ENCODE measurements around a stretch of chr19.

- PRO-cap: no peak
- RAMPAGE, long total RNA, 3 experiments: no peak in any of the 3 experiments
Observed at GRCh38 chr19:37363440-37363770, 7.5 kb upstream of the ZNF527 start.

- PRO-cap: bidirectional peak, plus-strand start at chr19:37692398, minus-strand start at chr19:37692315
- RAMPAGE, long total RNA, 3 experiments: start-site peak on the minus strand in 3 of 3 experiments, at chr19:37692107-37692342 at its widest, 5 to 9 reads per replicate
Observed at GRCh38 chr19:37691609-37692543, 27.7 kb downstream of the ZNF607 start.

DNA sequence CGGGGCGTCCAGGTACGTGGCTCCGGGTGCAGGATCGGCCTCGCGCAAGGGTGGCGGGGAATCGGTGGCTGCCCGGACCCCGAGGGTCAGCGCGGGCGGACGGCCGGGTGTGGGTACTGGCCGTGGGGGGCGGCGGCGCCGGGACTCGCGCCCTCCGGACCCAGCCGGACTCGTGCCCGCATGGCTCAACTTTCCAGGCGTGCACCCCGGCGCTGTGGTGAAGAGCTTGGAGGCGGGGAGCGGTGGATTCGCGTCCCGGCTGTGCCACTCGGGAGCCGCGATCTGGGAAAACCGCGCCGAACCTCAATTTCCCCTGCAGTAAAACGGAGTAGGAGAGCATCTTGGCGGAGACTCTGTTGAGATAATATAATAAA, 326 bp downstream of the SIPA1L3 start:
- PRO-cap: no peak
- RAMPAGE, long total RNA, 3 experiments: no peak in any of the 3 experiments

- PRO-cap: no peak
- RAMPAGE, long total RNA, 3 experiments: no peak in any of the 3 experiments
Observed at GRCh38 chr19:38045954-38046850, 139.2 kb downstream of the SIPA1L3 start.

DNA sequence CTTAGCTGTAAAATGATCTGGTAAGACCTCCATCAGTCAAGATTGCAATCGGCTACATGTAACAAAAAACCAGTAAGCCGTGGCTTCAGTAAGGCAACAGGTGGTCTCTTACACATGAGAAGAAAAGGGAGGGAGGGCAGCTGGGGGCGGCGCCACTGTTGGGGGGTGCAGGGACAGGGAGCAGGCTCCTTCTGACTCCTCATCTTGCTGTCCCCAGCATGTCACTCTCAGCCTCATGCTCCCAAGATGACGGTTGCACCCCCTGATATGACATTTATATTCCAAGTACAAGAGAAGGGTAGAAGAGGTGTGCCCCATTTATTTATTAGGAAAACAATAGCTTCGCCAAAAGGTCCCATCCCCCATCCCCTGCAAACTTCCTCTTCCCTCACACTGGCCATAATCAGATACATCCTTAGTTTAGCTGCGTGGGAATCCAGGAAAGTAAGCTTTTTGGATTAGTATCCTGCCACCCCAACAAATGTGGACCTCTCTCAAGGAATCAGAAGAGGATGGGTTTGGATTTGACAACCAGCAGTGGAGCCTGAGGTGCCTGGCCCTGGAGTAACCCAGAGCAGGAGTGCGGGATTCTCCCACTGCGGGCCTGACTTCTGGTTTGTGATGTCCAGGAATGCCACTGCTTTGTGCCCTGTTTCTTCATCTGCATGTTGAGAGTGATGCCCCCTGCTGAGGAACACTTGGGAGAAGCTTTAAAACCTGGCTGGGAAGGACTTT, 148.3 kb downstream of the SIPA1L3 start:
- PRO-cap: no peak
- RAMPAGE, long total RNA, 3 experiments: no peak in any of the 3 experiments

DNA sequence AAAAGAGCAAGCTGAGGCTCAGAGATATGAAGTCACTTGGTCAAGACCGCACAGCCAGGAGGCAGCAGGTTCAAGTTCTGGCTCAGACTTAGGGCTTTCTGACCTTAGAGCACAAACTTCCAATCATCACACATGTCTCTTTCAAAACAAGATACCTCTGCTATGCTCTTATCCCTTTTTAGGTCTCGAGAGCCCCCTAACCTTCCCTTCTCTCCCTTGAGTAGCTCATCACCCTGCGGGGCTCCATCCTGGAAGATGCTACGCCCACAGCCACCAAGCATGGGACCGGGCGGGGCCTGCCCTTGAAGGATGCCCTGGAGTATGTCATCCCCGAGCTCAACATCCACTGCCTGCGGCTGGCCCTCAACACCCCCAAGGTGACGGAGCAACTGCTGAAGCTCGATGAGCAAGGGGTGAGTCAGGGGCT, 124.3 kb downstream of the DPF1 start:
- PRO-cap: no peak
- RAMPAGE, long total RNA, 3 experiments: no peak in any of the 3 experiments

GRCh38 chr19:38210952-38211590, 13.0 kb downstream of the DPF1 start:
- PRO-cap: no peak
- RAMPAGE, long total RNA, 3 experiments: no peak in any of the 3 experiments

- PRO-cap: unidirectional peak, minus-strand start at chr19:38274894
- RAMPAGE, long total RNA, 3 experiments: no peak in any of the 3 experiments
Observed at GRCh38 chr19:38274803-38275181, 10.4 kb downstream of the SPINT2 start.

- PRO-cap: bidirectional peak, plus-strand start at chr19:38389792, minus-strand start at chr19:38389736
- RAMPAGE, long total RNA, 3 experiments: no peak in any of the 3 experiments
Observed at GRCh38 chr19:38389031-38390282, 960 bp downstream of the SPRED3 start.

- PRO-cap: no peak
- RAMPAGE, long total RNA, 3 experiments: no peak in any of the 3 experiments
Observed at GRCh38 chr19:38420648-38421139, 5.3 kb downstream of the RASGRP4 start.

DNA sequence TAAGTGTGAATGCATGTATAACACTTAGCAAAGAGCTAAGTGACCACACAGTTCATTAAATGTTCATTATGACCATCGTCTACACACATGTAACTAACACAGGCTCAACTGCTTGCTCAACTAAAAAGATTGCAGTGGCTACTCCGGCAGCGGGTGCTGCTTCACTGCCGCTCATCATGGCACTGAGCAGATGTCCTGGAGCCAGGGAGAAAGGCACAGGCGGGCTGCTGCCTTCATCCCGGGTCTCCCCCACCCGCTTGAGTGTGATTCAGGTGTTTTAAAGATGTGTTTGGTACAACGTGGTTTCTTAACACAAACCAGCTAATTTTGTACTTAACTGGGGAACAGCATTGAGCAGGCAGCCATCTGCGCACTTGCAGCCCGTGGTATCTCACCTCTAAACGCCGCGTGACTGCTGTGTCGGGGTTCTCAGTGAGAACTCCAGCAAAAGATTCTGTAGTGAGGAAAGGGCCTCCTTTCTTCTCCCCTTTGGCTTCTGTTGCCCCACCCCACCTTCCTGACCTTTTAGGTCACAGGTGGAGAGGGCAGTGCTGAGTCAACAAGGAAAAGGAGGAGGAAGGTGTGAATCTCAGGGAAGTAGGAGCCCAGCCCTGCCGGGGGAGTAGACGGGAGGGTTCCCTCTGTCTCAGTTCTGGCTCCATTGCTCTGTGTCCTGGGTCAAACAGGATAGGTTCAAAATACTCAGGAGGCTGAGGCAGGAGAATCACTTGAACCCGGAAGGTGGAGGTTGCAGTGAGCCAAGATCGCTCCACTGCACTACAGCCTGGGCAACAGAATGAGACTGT, 11.6 kb upstream of the ACTN4 start:
- PRO-cap: no peak
- RAMPAGE, long total RNA, 3 experiments: no peak in any of the 3 experiments

DNA sequence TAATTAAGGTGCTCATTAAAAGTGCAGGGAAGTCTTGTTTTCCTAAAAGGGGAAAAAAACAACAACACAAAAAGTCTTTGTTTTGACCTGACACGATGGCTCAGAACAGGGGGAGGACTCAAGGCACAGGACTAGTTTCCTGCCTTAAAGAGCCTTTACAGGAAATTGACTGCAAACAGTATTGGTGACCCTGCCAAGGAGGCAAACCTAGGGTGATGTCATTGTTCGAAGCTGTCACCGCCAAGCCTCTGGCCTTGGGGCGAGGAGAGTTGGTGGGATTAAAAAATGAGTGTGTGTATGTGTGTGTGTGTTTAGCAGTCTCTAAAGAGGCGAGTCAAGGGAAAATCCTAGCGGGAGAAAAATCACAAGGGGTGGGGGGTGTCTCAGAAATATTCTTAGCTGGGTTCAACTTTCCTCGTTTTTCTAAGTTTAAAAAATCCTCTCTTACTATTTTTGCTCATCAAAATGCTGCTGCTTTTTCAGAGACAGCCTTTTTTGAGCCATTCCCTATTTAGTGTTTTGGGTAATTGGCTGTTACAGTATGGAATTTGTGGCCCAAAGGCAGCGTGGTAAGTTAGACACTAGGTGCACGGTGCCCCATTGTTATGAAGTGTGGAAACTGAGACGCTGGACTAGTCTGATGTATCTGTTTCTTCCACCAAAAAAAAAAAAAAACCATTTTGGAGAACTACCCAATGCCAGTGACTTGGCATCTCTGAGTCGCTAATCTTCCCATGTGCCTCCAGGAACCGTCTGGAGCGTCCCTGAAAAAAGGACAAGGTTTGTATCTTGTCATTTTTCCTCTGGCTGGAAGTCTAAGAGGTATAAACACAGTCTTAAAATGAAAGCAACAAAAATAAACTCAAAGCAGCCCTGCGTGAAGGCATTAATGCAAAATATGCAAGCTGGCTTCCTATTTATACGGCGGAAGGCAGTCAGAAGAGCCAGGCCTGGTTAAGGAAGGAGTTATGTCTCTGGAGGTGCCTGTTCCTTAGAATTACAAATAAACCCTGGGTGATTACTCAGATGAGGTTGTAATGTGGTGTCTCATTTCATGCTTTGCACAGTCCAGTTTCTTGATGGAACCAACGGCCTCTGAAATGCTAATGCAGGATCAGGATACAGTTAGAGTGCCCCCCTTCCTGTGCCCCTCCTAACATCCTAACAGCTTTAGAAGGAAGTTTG, 20.0 kb downstream of the ACTN4 start:
- PRO-cap: bidirectional peak, plus-strand start at position 1,064 of the sequence, minus-strand start at position 976 of the sequence
- RAMPAGE, long total RNA, 3 experiments: no peak in any of the 3 experiments

DNA sequence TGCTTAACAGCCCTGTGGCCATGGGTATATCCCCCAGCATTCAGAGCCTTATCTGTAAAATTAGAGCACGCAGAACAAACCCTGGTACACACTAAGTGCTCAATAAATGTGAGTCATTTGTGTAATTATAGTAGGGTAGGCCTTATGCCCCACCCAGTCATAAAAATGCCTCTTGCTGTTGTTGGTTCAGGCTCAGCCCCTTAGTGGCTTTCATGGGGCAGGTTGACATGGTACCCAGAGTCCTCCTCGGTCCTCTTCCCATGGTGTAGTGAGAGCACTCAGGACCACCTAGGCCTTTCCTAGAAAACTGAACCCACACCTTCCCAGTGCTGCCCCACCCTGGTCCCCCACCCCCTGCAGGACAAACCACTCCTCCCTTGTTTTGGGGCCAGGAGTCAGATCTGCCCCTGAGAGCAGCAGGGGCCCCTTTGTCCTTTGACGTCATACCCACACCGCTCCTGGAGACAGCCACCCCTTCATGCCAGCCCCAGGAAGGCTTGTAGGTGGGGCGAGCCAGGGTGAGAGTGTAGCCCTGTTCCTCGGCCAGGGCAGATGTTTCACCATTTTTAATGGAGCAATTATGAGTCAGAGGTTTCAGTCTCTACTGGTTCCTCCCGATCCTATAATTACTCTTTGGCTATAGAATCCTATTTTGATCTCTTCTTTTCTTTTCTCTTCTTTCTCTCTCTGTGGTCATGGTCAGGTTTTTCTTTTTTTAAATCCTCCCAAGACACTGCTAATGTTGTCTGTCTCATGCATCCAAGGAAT, 36.8 kb downstream of the ACTN4 start:
- PRO-cap: bidirectional peak, plus-strand start at position 203 of the sequence, minus-strand start at position 101 of the sequence
- RAMPAGE, long total RNA, 3 experiments: no peak in any of the 3 experiments

- PRO-cap: no peak
- RAMPAGE, long total RNA, 3 experiments: no peak in any of the 3 experiments
Observed at GRCh38 chr19:38695851-38697057, 48.0 kb downstream of the CAPN12 start.

DNA sequence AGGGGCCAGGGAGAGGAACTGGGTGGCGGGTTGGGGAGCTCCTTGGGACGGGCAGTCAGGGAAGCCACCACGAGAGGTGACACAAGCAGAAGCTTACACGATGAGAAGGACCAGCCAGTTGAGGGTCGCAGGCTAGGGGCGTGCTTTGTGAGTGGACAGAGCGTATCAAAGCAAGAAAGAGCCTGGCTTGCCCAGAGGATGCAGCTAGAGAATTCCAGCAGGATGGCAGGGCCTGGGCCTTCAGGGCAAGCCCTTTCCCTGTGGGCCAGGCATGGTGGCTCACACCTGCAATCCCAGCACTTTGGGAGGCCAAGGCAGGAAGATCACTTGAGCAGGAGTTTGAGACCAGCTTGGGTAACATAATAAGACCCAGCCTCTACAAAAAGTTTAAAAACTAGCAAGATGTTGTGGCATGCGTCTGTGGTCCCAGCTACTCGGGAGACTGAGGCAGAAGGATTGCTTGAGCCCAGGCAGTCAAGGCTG, 40.5 kb downstream of the CAPN12 start:
- PRO-cap: no peak
- RAMPAGE, long total RNA, 3 experiments: no peak in any of the 3 experiments

DNA sequence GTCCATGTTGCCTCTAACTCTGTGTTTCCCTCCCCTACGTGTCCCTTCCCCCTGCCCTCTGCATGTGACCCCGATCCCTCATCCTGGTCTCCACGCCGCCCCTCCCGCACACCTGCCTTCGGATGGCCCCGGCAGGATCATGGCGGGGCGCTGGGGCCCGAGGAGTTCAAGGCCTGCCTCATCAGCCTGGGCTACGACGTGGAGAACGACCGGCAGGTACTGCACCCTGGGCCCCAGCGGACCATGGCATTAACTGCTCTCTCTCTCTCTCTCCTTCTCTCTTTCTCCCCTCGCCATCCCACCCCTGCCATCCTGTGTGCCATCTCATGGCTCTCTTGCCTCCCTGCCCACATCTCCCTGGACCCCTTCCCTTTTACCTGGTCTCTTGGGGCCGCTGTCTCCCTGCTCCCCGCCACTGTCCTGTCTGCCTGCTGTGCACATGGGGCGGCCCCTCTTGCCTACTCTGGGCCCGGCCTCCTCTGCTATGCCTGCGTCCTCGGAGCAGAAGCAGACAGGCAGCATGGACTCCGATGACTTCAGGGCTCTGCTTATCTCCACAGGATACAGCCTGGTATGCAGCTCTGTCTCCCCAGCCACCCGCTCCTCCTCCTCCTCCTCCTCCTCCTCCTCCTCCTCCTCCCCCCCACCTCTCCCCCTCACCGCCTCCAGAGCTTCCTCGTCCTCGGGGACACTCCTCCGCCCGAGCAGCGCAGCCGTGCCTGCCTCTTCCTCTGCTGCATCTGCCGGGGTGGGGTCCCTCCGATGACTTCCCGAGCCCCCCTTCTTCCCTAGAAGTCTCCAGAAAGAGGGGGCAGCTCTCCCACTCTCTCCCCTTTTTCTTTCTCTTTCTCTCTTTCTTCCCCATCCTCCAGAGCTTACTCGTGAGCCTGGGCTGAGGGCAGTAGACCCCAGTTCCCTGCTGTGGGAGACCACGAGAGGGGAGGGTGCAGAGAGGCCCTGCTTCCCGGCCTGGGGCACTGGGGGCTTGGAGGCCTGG, 16.2 kb downstream of the CAPN12 start:
- PRO-cap: unidirectional peak, minus-strand start at position 546 of the sequence
- RAMPAGE, long total RNA, 3 experiments: no peak in any of the 3 experiments

DNA sequence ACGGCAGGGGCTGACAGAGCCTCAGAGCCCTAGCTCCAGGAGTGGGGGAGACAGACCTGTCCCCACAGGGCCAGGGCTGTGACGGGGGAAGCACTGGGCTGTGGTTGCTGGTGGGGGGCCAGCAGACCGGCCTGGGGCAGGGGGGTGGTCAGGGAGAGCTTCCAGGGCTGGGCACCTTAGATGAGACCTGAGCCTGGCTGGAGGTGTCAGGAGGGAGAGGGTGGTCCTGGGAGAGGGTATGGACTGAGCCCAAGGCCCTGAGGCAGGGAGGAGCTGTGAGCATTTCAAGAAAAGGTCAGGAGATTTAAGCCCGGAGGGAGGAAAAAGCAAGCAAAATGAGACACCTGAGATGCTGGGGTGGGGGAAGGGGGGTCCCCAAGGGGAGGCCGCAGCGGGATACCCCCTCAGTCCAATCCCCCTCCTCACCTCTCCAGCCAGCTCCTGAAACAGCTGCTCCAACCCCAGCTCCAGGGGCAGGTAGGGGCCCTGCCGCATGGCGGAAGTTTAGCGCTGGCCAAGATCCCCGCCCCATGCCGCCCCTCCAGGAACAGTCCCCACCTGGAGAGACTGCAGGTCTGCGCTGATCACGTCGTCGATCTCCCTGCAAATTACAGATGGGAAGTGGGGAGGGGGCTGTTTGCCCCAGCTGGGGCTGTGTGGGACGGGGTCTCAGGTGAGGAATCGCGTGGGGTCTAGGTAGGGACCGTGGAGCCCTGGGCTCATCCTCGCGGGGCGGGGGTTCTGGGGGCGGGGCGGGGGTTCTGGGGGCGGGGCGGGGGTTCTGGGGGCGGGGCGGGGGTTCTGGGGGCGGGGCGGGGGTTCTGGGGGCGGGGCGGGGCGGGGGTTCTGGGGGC, 9.1 kb downstream of the CAPN12 start:
- PRO-cap: no peak
- RAMPAGE, long total RNA, 3 experiments: no peak in any of the 3 experiments

DNA sequence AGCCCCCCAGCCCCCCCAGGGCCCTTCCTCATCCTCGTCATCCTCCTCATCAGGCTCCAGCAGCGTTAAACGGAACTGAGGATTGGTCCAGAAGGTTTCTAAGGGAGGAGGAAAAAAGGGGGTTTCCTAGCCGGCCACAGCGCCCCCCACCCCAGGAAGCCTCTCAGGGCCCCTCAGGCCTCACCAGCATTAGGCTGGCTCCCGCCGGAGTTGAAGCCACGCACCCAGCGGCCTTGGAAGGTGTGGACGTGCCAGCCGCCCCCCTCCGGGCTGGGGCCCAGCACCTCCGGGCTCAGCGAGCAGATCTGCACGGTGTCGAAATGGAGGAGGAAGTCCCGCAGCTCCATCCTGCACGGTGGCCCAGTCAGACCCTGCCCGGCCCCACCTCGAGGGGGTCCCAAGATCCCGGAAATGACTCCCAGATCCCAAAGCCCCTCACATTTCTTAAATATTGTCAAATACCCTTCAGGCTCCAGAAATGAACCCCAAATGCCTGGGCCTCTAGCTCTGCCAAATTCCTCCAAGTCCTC, 6.9 kb downstream of the CAPN12 start:
- PRO-cap: no peak
- RAMPAGE, long total RNA, 3 experiments: no peak in any of the 3 experiments

- PRO-cap: bidirectional peak, plus-strand start at chr19:38852105, minus-strand start at chr19:38851908
- RAMPAGE, long total RNA, 3 experiments: no peak in any of the 3 experiments
Observed at GRCh38 chr19:38851697-38852214, 2.0 kb upstream of the HNRNPL start.

DNA sequence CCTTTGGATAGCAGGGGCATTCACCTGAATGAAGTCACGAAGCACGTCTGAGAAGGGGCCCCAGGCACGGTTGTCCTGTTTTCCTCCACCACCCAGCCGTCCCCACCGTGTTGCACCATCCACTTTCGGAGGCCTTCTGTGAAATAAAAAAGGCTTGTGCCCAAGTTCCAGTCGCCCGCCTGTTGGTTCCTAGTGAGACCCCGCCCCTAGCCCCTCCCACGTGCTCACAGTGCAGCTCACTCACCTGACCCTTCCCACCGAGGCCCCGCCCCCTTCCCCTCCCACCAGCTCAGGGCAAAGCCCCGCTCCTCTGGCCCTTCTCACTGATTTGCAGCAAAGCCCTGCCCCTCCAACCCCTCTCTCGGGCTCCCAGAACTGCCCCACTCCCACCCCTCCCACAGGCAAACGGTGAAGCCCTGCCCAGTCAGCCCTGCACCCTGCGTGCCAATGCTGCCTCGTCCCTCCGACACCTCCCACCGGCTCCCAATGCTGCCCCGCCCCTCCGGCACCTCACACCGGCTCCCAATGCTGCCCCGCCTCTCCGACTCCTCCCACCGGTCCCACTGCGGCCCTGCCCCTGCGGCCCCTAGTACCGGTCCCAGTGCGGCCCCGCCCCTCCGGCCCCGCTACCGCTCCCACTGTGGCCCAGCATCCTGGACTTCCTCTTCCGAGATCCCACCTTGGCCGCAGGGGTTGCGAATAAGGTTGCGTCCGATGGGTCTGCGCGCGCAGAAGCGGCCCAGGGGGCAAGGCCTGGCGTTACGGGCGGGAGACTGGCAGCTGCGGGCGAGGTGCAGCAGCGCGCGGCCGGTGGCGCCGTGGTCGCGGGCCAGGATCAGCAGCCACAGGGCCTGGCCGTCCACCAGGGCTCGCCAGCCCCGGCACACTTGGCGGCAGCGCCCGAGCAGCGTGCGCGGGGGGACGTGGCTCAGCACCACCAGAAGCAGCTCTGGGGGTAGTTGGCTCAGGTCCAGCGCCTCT, 874 bp downstream of the FBXO27 start:
- PRO-cap: no peak
- RAMPAGE, long total RNA, 3 experiments: no peak in any of the 3 experiments

Measured in gastrocnemius medialis (tissue), 3 donors.